Jejunum (tissue), 1 donor: ENCODE results near the gene CCDC110.

GRCh38 chr4:184397320-184397839 is 77.0 kb downstream of the IRF2 start:
- PRO-cap: no peak

GRCh38 chr4:184470030-184470522 is 4.3 kb downstream of the IRF2 start:
- PRO-cap: no peak

DNA sequence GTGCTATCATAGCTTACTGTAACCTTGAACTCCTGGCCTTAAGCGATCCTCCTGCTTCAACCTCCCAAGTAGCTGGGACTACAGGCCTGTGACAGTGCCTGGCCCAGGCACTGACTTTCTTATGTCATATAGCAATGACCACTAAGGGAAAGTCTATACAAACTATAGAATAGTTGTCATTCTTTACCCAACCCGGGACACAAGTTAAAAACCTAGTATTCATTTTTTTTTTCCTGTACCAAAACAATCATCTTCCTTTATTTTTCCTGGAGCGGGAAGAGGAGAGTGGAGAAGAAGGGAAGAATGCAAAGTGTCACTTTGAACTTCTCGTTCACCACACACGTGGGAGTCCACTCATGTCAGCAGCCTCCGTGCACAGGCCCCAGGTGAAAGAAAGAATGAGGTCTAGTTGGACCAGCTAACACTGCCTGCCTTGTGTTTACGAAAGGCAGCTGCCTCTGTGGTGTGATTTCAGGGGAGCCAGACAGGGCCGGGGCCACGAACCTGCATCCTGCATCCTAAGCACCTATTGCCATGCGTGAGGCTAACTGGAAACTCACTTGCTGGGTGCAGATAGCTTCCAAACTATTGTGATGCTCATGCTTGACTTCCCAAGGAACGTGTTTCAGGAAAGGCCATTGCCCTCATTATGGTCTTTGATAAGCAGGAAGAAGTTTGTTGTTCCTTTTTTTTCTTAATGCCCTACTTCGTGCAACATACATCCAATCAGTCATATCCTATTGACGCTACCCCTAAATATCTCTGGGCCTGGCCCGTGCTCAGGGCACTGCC is 2.2 kb upstream of the IRF2 start:
- PRO-cap: no peak

- PRO-cap: no peak
Observed at GRCh38 chr4:184545009-184545453, 70.7 kb upstream of the IRF2 start.

DNA sequence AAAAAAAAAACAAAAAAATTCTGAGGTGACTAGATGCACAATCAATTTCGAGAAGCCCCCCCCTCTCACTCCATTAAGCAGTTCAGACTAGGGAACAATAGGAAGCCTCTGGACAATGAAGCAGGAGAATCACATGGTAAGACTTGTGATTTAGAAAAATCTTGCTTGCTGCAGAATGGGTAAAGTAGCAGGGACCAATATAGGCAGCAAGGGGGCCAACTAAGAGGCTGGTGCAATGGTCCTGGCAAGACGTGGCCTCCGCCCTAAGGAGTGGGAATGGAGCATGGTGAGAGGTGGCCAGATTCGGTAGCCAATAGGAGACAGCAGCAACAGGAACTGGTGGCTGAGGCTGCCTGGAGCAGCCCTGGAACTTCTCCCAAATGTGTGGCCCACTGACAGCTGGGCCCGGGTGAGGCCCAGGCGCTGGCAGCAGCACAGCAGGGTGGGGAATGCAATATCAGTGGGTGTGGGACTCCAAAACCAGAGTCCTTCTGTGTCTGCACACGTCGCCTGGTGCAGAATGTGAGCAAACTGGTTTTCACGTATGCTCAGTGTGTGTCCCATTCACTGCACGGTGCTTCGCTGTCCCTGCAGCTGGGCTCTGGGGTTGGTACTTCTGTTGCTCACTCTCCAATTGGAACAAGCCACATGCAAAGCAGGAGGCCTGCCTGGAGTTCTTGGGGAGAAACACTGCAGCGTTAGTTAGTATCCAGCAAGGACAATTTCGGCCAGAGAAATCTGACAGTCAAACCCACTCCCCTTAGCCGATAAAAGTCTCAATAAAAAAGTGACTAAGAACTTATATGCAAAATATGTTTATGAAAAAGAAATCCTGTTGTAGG is 14.3 kb upstream of the CENPU start:
- PRO-cap: no peak

DNA sequence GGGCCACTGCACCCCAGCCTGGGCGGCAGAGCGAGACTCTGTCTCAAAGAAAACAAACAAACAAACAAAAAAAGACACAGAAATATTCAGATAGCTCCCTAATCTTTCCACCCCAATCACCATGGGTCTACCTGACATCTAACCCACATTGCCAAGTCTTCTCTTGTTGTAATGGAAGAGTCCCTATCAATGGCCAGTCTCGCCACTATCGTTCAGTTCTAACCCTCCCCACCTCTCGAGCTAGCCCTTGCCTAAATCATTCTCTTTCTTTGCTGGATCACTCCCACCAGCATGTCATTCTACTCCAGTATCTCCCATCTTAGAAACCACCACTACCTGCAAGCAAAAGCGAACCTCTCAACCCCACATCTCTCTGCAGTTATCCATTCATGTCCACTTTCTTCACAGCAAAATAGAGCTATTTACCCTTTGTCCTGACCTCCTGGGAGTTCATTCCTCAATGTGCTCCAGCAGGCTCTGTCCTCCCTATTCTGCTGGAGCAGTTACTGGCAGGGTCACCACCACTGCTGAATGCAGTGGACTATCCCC is 16.2 kb upstream of the CENPU start:
- PRO-cap: no peak

DNA sequence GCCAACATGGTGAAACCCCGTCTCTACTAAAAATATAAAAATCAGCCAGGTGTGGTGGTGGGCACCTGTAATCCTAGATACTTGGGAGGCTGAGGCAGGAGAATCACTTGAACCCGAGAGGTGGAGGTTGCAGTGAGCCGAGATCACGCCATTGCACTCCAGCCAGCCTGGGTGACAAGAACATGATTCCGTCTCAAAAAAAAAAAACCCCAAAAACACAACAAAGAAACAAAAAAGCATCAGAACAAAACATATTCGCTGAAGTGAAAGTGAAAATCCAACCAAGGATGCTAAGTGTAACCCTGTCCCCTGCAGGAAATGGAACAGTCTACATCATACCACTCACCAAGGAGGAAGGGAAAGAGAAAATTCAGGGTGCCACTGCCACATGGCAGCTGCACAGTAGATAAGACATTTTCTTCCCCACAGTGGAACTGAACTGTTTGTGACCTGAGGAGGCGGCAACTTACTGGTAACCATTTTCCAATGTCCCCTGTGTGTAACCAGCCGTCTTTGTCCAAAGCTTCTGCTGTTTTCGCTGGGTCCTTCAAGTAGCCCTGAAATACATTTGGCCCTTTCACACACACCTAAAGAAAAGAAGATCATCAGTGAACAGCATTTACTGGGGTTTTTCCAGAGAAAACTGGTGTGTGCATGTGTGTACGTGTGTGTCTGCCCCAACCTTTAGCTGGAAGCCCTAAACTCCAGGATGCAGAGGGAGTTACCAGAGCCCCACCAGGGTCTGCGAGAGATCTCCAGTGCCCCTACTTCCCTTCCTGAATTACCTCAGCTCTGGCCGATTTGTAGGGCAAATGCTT is 28.2 kb upstream of the CENPU start:
- PRO-cap: no peak

DNA sequence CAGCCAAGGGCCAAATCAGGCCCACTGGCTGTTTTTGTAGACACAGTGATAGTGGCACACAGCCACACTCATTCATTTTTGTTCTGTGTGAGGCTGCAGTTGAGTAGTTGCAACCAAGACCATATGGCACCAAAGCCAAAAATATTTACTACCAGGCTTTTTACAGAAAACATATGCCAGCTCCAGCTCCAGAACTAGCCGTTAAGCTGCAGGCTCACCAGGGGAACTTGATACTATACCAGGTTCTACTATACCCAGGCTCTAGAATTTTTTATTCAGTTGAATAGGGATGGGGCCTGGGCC is 40.8 kb downstream of the ACSL1 start:
- PRO-cap: no peak

GRCh38 chr4:184810464-184811255 is 15.1 kb downstream of the ACSL1 start:
- PRO-cap: no peak

DNA sequence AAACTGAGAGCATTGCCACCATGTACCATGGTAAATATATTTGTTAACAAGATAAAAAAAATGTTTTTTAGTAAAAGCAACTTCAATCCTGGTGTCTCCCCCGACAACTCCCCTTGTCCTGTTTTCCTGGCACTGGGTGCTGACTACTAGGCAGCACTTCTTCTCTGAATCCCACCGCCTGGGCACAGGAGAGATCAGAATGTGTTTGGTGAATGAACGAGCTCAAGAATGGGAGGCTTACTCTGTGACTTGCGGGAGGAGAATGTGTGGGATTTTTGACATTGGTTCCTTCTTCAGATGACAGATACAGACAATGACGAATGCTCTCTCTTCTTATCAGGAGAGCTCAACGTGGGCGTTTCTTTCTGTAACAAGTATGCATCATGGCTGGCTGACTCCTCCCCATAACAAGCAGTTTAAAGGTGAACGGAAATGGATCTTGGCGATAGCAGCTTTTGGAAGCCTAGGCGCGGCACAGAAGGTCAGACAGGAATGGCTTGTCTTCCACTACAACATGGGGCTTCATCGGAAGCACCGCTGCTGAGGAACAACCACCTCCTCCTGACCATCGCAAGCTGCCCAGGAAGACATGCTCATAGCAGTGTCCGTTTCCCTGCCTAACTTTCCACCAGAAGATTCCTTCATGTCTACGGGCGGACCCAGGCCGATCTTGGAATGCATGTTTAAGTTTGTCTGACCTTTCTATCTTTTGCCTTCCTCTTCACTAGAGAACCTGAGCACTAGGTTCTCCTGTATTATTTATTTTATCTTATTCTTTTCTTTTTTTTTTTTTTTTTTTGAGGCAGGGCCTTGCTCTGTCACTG is 18.2 kb upstream of the ACSL1 start:
- PRO-cap: no peak

DNA sequence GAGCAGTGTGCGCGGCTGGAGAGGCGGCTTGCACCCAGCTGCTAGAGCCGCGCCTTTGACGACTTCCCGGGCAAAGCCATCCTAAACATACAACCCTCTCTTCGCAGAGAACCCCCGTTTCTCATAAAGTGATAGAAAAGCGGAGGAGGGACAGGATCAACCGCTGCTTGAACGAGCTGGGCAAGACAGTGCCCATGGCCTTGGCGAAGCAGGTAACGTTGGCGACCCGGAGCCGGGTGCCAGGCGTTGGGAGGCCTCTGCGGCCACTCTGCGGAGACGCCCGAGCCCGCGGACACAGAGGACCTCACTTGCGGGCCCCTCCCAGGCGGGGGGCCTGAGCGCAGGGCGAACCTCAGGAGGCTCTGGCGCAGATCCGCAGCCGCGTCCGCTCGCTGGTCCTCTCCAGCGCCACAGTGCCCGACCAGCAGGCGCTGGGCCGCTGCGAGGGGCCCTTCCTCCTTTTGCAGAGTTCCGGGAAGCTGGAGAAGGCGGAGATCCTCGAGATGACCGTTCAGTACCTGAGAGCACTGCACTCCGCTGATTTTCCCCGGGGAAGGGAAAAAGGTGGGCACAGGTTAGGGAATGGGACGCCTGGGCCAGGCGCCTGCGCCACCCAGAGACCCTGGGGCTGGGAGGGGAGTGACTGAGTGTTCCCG is 1.1 kb downstream of the HELT start:
- PRO-cap: no peak

DNA sequence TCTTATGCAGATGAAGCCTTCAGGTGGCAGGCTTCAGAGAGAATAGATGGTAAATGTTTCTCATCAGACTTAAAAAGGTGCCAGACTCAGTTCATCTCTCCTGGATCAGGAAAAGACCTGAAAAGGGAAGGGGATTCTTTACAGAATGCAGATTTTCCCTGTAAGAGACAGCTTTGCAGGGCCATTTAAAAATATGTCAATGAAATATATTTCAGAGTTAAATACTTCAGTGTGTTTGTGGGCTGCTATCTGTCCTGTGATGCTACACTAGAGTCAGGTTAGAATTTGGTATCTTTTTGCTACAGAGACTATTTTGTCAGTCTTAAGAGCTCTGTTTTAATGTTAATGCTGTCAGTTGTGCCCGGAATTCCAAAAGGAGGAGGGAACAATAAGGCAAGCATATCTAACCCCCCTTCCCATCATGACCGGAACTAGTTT is 35.0 kb upstream of the SLC25A4 start:
- PRO-cap: no peak

GRCh38 chr4:185108613-185109084 is 34.4 kb upstream of the SLC25A4 start:
- PRO-cap: no peak

DNA sequence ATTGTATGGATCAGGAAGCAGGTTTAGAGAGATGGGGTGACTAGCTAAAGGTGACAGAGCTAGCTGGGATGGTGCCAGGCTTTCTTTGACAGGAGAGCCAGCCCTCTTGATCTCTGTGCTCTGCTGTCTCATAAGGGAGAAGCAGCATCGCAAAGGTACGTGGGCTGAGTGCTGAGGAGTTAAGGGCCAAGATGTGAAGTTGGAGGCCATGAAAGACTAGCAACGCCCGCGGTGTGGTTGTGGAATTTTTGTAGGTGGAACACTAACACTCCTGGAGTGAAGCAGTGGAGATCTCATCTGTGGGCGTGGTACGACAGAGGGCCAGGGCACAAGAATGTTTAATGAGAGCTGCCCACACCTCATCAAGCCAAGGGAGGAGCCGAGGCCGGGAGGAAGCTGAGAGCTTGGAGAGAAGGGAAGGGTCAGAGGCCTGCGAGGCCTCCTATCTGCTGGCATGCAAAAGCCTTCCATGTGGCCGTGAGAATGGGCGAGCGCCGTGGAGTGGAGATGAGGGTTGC is 19.5 kb downstream of the SNX25 start:
- PRO-cap: no peak

- PRO-cap: no peak
Observed at GRCh38 chr4:185405491-185406111, 9.0 kb downstream of the ANKRD37 start.

- PRO-cap: no peak
Observed at GRCh38 chr4:185424802-185425129, 998 bp downstream of the UFSP2 start.

- PRO-cap: bidirectional peak, plus-strand start at chr4:185471432, minus-strand start at chr4:185471103; unidirectional peak, plus-strand start at chr4:185471527
Observed at GRCh38 chr4:185471192-185472300, at the start of gene CCDC110. Gene CCDC110, minus strand, starts transcription at chr4:185471733.

DNA sequence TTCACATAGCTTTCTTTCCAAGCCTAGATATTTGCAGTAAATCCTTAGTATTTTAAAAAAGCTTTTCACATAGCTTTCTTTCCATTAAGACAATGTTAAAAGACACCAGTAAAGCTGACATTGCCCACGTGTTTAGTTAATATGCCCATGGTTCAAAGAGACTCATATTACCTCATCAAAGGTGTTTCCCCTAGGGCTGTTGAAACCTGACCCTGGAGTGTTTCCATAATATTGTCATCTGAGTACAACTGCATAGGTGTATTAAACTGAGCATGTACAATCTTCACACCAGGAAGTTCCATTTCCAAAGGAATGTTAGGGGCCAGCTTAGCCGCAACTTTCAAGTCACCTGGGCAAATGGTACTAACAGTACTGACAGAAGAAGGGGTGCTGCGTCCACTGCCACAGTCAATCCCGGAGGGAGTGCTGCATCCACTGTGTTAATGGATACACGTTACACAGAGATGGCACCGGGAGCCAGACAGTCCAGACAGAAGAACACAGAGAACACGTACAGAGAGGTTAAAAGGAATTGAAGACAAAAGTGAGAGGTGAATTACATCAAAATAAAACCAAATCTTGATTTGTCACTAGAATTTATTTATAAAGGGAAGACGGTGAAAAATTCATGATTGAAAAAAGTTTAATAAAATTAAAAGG is 27.0 kb downstream of the PDLIM3 start:
- PRO-cap: no peak

- PRO-cap: no peak
Observed at GRCh38 chr4:185578359-185578785, 43.1 kb upstream of the PDLIM3 start.

- PRO-cap: no peak
Observed at GRCh38 chr4:185654813-185655594, 119.7 kb upstream of the PDLIM3 start.